Vein endothelial cell (primary cell): Measurements from ENCODE around the genes SULT1A4, CORO1A, MYL11 and ZNF747.

DNA sequence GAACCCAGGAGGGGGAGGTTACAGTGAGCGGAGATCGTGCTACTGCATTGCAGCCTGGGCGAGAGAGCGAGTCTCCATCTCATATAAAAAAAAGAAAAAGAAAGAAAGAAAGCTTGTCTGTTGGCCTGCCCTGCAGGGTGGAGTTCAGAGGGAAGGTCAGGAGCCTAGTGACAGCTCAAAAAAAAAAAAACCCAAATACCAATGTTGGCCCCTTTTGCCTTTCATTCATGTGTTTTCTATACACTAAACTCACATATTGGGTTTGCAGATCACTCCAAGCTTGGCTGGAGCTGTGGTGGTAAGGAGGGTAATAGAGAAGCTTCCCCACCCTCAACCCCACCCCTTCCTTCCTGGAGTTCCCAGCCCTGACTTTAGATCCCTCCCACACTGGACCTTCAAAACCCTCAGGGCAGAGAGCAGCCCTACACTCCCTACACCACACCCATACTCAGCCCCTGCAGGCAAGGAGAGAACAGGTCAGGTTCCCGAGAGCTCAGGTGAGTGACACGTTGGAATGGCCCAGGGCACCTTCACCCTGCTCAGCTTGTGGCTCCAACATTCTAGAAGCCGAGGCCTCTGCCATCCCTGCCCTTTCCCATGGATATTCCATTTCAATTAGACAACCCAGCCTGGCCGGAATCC, at the start of gene SULT1A4:
TSS of gene SULT1A4 (plus strand) at position 425 of the 642 bp plus-strand sequence.
- CAGE, long polyA plus RNA, result no peak

- CAGE, long polyA plus RNA, result no peak
Measured at GRCh38 chr16:29613239-29614341, 49.5 kb upstream of the SPN start.

DNA sequence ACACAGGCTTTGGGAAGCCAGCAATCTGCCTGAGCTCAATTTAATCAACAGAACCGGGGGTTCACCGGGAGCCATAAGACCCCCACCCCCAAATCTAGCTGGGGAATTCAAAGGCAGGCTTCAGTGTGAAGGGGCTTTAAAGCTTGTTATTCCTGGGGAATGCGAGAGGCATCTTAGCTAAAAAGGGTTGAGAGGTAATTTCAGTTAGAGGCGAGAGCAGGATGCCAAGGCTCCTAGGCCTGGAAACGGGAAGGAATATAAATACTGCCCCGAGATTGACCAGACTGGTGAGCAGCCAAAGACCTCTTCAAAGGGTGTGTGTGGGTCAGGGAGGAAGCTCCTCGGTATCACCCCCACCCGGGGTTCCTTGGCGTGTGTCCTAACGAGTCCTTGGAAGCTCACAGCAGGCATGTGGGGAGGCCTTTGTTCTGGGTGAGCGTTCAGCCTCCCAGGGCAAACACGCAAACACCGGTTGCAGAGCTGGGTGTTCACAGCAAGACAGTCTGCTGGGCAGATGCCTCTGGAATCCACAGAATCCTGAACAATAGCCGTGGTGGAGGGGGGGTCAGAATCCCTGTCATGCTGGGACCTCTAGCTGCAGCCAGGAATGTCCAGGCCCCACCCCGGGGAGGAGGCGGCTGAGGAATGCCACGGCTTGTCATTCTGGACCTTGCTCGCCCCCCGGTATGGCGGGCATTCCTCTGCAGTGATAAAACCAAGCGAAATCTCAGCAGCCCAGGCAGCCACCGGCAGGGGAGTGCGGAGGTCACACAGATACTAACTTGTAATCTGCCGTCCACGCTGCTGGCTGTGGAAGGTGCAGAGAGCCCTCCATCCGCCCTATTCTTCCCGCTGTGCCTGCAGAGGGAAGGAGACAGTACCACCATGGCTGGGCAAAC, 48.4 kb upstream of the SPN start:
- CAGE, long polyA plus RNA, result no peak

GRCh38 chr16:29662362-29663019, 556 bp upstream of the SPN start:
- CAGE, long polyA plus RNA, result no peak

GRCh38 chr16:29697908-29698323, 18.9 kb downstream of the QPRT start:
- CAGE, long polyA plus RNA, result no peak

- CAGE, long polyA plus RNA, result no peak
Measured at GRCh38 chr16:29710242-29710842, 31.4 kb downstream of the QPRT start.

DNA sequence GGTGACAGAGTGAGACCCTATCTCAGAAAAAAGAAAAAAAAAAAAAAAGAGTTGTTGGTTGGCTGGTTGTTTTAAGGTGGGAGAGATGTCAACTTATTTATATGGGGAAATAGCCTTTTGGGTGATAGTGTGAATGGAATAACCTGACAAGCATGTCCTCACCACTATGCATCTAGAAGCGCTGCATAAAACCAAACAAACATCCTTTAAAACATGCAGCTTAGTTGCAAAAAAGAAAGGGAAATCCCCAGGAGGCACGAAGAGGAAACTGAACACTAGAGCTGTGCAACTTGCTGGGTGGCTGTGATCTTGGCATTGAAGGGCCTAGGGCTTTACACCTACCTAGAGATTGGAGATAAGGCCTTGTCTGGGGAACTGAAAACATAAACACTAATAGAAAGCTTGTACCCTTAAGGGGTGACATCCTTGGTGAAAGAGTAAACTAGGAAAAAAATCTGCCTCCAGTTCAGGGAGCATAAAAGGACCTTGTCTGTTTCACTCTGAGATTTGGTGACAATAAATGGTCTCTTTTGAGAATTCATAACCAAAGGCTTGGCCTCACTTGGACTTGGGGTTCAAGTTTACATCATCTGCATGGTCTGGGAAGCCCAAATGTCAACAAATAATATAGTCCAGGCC, 7.2 kb downstream of the C16orf54 start:
- CAGE, long polyA plus RNA, result no peak

GRCh38 chr16:29760454-29761070, 14.8 kb upstream of the C16orf54 start:
- CAGE, long polyA plus RNA, result no peak

GRCh38 chr16:29804348-29805077, 1.8 kb upstream of the MAZ start:
- CAGE, long polyA plus RNA, result start-site peak on the plus strand at chr16:29804690-29804766, 61 and 26 reads in 2 replicates

DNA sequence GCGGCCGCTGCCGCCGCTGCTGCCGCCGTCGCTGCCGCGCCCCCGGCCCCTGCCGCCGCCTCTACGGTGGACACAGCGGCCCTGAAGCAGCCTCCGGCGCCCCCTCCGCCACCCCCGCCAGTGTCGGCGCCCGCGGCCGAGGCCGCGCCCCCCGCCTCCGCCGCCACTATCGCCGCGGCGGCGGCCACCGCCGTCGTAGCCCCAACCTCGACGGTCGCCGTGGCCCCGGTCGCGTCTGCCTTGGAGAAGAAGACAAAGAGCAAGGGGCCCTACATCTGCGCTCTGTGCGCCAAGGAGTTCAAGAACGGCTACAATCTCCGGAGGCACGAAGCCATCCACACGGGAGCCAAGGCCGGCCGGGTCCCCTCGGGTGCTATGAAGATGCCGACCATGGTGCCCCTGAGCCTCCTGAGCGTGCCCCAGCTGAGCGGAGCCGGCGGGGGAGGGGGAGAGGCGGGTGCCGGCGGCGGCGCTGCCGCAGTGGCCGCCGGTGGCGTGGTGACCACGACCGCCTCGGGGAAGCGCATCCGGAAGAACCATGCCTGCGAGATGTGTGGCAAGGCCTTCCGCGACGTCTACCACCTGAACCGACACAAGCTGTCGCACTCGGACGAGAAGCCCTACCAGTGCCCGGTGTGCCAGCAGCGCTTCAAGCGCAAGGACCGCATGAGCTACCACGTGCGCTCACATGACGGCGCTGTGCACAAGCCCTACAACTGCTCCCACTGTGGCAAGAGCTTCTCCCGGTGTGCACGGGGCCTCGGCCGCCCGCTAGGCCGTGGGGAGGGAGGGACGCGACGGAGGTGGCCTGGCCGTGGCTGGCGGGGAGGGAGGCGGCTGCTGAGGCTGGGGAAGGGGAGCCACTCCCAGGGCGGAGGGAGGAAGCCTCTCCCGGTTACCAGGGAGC, 1.0 kb downstream of the MAZ start:
- CAGE, long polyA plus RNA, result no peak

- CAGE, long polyA plus RNA, result no peak
Measured at GRCh38 chr16:29986206-29987025, 9.0 kb downstream of the HIRIP3 start.

GRCh38 chr16:29989452-29990010, 5.9 kb downstream of the HIRIP3 start:
- CAGE, long polyA plus RNA, result no peak

GRCh38 chr16:29996439-29996717, 337 bp downstream of the INO80E start:
- CAGE, long polyA plus RNA, result no peak

DNA sequence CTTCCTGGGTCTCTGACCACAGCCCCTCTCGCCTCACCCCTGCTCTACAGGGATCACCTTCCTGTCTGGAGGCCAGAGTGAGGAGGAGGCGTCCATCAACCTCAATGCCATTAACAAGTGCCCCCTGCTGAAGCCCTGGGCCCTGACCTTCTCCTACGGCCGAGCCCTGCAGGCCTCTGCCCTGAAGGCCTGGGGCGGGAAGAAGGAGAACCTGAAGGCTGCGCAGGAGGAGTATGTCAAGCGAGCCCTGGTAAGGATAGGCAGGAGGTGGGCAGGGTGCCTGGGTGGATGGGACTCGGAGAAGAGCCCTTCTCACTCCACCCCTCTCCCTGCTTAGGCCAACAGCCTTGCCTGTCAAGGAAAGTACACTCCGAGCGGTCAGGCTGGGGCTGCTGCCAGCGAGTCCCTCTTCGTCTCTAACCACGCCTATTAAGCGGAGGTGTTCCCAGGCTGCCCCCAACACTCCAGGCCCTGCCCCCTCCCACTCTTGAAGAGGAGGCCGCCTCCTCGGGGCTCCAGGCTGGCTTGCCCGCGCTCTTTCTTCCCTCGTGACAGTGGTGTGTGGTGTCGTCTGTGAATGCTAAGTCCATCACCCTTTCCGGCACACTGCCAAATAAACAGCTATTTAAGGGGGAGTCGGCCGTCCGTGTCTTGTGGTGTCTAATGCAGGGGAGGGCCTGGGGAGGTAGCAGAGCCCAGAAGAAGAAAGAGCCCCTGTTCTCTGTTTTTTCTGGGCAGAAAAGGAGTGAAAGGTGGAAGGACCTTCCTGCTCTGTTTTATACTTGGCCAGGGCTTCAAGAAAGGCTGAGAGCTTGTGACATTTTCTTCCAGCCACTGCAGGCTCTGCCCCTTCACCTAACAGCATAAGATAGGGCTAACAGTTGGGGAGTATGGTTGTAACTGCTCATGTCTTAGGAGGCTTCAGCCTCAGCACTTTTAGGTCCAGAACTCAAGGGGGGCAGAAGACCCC, 4.5 kb downstream of the ALDOA start:
- CAGE, long polyA plus RNA, result no peak

DNA sequence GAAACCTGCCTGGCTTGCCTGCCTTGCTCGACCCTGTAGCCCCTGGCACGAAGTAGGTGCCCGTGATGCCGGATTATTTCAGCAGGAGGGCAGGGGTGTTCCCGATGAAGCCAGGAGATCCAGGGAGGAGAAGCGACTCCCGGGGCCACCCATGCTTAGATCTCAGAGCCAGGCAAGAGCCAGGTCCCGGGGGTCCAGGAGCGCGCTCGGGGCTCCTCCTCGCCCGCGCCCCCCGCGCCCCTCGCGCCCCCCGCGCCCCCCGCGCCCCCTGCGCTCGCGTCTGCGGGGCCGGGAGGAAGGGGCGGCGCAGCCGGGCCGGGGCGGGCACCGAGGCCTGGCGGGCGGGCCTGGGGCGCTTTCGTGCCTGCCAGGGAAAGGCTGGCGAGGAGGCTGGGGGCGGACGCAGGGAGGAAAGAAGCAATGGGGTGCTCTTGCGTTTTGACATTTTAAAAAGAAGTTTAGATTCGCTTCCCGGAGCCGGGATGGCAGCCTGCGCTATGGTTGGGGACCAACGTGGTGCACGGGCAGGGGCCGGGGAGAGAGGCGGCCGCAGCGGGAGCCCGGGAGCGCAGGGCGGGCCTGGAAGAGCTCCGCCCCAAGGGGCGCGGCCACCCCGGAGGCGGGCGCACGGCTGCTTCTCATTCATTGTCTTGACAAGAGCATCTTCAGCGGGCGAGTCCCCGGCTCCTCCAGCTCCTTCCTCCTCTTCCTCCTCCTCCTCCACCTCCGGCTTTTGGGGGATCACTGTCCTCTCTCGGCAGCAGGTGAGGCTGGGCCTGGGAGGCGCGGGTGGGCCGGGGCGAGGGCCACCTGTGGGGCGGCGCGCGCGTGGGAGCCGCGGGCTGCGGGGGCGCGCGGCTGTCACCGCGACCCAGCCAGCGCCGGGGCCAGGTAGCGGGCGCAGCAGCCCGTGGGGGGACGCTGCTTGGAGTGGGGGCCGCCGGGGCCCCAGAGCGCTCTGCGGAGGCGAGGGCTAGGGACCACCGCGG, at the start of gene CORO1A:
TSS of gene CORO1A (plus strand) at position 641 of the 989 bp plus-strand sequence.
- CAGE, long polyA plus RNA, result no peak

GRCh38 chr16:30374411-30374880, at the start of gene MYL11:
Gene MYL11 (plus strand): TSS chr16:30374802.
- CAGE, long polyA plus RNA, result no peak

GRCh38 chr16:30534147-30535206, at the start of gene ZNF747:
Gene ZNF747 (minus strand): TSS chr16:30534858.
- CAGE, long polyA plus RNA, result start-site peak on the plus strand at chr16:30535042-30535084, 35 and 19 reads in 2 replicates

- CAGE, long polyA plus RNA, result no peak
Measured at GRCh38 chr16:30651216-30651987, 642 bp downstream of the PRR14 start.

DNA sequence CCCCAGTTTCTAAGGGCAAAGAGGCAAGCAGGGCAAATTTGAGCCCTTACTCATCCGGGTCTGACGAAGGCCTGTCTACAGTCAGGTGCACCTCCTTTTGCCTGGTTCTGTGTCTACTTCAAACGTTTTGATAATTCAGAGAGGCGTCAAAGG, 2.2 kb downstream of the FBRS start:
- CAGE, long polyA plus RNA, result no peak

- CAGE, long polyA plus RNA, result no peak
Measured at GRCh38 chr16:30739662-30740264, 679 bp upstream of the TMEM265 start.